Measurements from ENCODE around the genes DIXDC1, NKAPD1, ANKK1 and USP28.

DNA sequence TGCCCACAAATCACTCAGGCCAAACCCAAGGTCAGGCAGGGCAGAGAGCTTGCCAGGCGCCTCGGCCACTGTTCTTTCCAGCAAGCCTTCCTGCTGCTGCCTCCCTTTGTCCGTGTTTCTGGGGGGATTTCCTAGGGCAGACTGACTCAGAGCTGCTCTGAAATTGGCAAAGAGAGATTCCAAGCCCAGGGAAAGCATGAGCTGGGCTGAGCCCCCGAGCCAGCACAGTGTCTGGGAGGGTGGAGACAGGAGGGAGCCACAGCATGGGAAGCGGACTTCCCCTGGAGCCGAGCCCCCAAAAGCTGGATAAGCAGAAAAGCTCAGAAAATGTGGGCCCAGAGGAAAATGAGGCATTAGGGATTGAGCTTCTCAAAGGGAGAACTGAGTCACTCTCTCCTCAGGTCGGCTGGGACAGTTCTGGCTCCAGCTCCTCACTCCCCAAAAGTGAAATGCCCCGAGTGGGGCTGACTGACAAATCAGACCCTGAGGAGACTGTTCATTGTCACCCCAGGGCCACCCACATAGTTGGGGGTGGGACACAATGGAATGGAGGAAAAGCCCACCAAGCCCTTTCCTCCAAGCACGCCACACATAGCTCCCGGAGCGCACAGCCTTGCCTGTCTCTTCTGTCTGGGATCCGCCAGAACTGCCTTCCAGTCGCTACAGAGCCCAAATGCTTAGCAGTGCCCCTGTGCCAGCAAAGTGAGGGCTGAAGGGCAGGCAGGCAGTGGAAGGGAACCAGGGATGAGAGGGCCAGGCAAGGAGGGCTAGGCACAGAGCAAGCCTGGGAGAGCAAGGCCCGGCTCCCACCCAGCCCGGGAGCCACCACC, 32.9 kb downstream of the PPP2R1B start:
- PRO-cap = bidirectional peak, plus-strand start at position 227 of the sequence, minus-strand start at position 143 of the sequence

- PRO-cap = no peak
These were observed 19.8 kb upstream of the PPP2R1B start for GRCh38 chr11:111785705-111786617.

- PRO-cap = no peak
These were observed 581 bp downstream of the FDXACB1 start for GRCh38 chr11:111878425-111878743.

GRCh38 chr11:111927408-111927748, 8.7 kb downstream of the C11orf52 start:
- PRO-cap = no peak

GRCh38 chr11:111937025-111937958, at the start of gene DIXDC1:
Gene DIXDC1 (plus strand): TSS chr11:111937343.
- PRO-cap = unidirectional peak, plus-strand start at chr11:111937209; unidirectional peak, plus-strand start at chr11:111937423; unidirectional peak, minus-strand start at chr11:111937528

GRCh38 chr11:112073752-112074977, at the start of gene NKAPD1:
Gene NKAPD1 (plus strand): TSS chr11:112074299.
- PRO-cap = bidirectional peak, plus-strand start at chr11:112074310, minus-strand start at chr11:112074102

- PRO-cap = no peak
These were observed 3.7 kb downstream of the TIMM8B start for GRCh38 chr11:112082396-112083727.

GRCh38 chr11:112293635-112293985, 33.0 kb upstream of the PLET1 start:
- PRO-cap = no peak

GRCh38 chr11:112468706-112469066, 208.0 kb upstream of the PLET1 start:
- PRO-cap = no peak

- PRO-cap = no peak
These were observed 302.6 kb upstream of the NCAM1 start for GRCh38 chr11:112658441-112659118.

DNA sequence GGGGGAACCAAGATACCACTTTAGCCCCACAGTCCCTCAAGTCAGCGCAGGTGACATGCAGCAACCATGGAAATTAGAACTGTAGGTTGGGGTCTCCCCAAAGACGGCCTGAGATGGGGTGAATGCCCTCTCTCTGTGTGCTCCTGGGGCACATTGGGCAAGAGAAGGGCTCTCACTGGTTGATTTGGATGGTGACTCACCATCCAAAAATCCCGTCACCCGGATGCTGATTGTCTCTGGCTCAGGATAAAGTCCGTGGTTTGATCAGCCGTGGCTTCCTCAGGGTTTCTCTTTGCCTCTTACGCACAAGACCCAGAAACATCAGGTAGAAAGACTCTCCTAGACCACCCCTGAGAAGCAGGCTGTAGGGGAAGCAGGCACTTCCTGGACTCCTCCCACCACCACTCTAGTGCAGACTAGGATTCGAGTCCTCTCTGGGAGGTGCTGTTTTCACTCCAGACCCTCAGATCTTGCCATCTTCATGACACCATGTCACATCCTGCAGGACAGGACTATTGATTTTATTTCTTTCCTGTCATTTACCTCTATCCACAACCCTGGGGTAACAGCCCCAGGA, 176.1 kb upstream of the NCAM1 start:
- PRO-cap = no peak

DNA sequence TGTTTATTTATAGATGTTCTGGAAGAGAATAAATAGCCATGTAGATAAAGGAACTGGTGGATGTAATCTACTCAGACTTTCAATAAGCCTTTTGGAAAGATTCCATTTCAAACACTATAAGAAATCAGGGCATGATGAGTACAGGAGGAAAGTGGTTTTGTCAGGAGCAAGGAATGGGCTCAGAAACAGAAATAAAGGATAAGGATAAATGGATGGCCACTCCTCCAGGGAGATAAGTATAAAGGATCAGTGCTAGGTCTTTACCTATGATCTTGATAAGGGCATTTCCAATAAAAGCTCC, 108.6 kb upstream of the NCAM1 start:
- PRO-cap = no peak

DNA sequence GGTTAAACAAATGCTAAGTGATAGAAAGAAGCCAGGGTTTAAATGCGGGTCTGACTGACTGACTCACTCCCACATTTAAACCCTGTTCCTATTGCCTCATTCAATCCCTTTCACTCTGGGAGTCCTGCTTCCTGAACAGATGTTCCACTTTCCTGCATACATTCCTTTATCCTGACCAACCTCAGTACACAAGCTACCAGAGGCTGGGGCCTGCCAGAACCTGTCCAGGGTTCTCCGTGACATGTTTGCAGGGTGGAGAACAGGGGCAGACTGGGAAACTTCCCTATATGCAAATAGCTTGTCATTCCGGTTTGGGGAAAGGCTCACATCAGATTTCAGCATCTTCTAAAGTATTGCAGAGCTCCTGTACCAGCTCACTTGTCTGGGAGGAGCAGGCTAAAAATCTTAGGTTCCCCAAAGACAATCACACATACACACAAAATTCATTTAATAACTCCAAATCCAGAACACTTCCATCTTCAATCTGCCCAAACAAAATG, 3.0 kb upstream of the ANKK1 start:
- PRO-cap = no peak

GRCh38 chr11:113387484-113388207, at the start of gene ANKK1:
Gene ANKK1 (plus strand): TSS chr11:113387779.
- PRO-cap = no peak

- PRO-cap = bidirectional peak, plus-strand start at chr11:113875819, minus-strand start at chr11:113875505
These were observed at the start of gene USP28 for GRCh38 chr11:113875431-113876233. Gene USP28 (minus strand): TSS chr11:113875572.

DNA sequence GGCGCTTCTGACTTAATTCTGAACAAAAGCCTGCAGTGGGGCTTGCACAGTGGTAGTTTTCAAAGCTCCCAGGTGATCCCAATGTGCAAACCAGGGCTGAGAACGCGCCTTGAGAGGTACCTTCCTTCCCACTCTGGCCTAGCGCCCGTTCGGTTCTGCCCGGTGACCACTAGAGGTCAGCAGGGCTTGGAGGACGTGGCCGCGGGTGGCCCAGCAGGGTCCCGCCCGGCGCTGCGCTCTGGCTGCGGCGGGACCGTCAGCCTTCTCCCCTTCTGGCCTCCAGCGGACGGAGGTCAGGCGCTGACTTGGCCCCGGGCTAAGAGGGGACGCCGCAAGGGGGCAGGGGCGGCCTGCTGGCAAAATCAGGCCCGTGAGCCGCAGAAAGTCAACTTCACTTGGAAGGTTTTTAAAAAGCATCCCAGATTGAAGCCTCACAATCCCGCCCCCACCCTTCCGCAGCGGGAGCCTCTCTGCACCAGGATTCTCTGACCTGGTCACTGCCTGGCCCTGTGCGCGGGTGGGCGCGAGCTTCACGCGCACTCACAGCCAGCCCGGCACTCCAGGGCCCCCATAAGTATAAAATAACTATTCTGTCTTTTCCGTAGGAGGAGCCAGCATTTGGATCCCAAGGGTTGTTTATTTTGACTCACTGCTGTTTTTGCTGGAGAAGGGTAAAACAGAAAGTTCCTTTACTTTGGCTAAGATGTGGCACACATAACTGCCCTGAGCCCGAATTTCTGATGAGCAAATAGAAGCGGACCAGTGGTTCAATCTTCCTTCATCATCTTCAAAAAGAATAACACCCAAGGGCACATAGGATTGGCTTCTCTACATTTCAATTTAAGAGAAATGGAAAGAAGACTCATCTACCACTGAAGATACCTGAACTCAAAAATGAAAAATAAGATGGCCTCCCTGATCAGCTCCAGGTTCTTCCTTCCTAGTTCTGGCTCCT, 23.2 kb upstream of the ZBTB16 start:
- PRO-cap = no peak

DNA sequence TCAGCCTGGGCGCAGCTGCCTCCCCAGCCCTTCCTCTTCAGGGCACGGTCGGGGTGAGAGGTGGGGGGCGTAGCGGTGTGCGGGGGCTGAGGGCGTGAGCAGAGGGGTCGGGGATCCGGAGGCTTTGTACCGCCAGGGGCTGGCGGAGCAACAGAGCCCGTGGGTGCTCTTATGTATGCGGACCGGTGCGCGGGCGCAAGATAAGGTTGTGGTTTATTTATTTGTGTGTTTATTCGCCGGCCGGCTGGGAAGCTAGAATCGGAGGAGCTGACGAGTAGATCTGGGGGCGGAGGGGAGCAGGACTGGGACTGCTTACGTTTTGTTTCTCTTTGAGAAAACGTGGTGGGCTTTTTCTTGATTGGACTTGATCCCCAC, 566 bp downstream of the ZBTB16 start:
- PRO-cap = bidirectional peak, plus-strand start at position 247 of the sequence, minus-strand start at position 282 of the sequence; bidirectional peak, plus-strand start outside the sequence, minus-strand start at position 310 of the sequence

DNA sequence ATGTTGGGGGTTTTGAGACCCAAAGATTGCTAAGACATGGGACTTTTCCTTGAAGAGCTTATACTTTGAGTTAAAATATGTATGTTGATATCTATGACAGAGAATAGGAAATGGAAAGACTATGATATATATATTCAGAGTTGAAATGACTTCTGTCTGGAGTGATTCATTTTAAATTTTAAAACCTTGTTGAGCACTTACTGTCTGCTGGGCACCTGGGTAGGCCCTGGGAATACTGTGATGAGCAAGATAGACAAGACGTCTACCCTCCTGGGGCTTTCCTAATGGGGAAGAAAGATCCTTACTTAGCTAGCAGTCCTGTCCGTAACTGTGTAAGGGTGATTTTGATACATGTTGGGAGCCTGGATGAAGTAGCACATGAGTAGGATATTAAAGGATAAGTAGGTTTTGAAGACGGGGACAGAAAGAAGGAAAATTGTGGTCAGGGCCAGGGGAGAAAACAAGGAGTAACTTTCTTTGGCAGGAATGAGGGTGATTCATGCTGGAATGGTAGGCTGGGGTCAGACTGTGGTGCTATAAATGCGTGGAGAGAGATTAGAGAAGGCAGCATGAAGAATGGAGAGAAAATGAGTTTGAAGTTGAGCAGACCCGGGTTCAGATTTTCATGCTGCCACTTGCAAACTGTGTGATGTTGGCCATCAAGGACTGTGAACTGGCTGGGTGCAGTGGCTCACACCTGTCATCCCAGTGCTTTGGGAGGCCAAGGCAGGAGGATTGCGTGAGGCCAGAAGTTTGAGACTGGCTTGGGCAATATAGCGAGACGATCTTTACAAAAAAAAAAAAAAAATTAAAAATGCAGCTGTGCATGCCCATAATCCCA, 22.0 kb downstream of the ZBTB16 start:
- PRO-cap = no peak

DNA sequence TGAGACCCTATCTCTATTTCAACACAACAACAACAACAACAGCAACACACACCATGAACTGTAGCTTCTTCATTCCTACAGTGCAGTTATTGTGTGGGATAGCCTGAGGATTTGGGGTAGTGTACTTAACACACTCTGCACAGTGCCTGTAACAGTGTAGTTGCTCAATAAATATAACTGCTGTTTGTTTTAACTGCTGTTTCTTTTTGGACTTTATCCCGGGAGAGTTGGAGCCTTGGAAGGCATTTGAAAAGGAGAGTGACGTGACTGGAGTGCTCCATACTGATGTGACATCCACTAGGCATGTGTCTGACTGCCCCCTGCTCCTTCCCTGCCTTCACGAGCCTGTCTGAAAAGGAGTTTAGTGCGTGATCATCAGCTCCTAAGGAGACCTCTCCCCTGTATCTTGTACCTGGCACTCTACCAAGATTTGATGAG, 22.8 kb downstream of the ZBTB16 start:
- PRO-cap = no peak

DNA sequence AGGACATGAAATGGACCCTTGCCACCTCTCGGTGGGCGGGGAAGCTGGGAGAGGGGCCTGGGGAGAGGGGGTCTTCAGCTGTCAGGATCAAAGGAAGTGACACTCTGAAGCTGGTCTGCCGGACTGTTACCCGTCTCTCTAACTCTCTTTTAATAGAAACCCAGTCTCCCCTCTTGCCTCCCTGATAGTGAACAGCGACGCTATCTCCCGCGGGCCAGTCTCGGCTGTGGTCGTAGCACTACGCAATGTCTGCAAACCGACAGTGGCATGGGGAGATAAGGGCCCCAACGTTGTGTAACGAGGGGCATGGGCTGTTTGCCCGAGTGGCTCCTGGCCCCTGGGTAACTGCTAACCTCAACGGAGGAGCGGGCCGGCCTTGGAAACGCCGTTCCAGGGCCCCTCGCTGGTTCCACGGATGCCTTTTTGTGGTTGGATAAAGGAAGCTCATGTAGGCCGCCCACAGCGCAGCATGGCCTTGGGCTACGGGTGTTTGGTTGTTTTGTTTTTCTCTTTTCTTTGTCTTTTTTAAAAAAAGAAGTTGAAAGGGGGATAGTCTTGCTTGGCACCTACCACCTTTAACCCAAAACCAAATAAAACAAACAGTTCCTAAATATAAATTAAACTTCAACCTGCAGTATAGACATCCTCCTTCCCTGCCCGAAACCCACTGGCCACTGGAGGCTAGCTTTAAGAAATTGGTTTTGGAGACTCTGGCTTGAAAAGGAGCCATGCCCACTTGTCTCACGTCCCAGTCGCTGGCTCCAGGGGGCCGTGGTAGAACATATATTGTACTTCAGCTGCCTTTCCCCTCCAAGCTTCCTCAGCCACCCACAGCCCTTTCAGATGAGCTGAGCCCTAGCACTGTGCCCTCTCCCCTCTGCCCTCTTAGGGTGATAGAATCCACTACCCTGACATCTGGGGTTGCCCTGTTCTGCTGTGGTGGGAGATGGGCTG, 23.5 kb downstream of the ZBTB16 start:
- PRO-cap = no peak

Data from paraaortic lymph node (tissue), 1 donor.